RPMI7951 (cell line): ENCODE measurements around a stretch of chr16.

DNA sequence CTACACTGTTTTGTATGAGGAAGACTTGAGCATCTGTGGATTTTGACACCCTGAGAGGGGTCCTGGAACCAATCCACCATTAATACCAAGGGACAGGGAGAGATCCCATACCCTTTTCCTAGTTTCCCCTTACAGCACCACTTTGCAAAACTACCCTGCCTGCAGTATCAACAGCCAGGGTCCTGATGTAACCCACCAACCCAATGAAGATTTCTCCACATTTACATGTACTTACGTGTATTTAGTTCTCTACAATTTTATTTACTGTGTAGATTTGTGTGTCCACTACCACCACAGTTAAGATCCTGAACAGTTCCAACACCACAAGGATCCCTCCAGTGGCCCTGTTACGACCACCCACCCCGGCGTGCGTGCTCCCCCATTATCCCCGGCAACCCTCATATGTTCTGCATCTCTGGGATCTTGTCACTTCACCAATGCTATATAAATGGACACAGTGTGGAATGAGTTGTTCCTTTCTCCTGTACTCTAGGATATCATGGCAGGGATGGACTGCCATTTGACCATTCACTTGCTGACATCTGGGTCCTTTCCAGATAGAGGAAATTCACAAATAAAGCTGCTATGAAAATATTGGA, 24.7 kb downstream of the USP7 start:
- RAMPAGE, long total RNA: no peak

- RAMPAGE, long total RNA: no peak
These were observed 11.8 kb downstream of the USP7 start for GRCh38 chr16:8951892-8952267.

GRCh38 chr16:9072690-9073541, 18.5 kb upstream of the HAPSTR1 start:
- RAMPAGE, long total RNA: no peak

DNA sequence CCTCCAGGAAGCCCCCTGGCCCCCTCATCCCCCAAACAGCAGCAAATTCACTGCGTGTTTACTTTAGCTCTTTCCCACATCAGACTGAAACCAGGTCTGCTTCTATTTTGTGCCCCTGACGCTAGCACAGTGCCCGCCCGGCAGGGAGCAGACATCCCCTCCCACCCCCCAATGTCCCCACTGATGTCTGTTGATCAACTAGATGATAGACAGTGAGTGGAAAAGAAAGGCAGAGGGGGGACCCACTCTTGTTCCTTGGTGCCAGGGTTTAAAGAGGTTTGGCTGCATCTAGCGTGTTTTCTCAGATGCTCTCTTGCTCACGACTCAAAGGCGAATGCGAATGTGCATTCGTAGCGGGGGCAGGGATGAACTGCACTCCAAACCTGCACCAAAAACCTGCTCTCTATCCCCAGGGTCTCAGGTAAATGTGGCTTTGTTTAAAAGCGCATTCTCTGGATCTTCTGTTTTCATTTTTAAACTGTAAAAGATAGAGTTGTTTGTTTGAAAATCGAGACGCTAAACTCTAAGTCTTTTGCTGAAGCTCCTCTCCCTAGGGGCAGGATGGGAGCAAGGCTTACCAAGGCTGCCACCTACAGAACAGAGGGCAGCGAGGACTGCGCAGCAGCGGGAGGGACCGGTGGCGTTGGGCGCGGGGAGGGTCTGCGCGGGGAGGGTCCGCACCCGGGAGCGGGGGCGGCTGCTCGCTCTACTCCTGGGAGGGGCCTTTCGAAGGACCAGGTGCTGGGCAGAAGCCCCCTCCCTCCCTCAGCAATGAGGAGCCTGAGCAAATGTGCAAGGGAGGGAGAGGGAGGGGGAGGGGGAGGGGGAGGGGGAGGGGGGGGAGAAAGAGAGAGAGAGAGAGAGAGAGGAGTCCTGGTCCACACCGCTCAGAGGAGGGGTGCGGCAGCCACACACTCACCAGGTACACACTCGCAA, 143.0 kb downstream of the GRIN2A start:
- RAMPAGE, long total RNA: no peak

GRCh38 chr16:10356876-10357599, 28.8 kb upstream of the ATF7IP2 start:
- RAMPAGE, long total RNA: no peak

DNA sequence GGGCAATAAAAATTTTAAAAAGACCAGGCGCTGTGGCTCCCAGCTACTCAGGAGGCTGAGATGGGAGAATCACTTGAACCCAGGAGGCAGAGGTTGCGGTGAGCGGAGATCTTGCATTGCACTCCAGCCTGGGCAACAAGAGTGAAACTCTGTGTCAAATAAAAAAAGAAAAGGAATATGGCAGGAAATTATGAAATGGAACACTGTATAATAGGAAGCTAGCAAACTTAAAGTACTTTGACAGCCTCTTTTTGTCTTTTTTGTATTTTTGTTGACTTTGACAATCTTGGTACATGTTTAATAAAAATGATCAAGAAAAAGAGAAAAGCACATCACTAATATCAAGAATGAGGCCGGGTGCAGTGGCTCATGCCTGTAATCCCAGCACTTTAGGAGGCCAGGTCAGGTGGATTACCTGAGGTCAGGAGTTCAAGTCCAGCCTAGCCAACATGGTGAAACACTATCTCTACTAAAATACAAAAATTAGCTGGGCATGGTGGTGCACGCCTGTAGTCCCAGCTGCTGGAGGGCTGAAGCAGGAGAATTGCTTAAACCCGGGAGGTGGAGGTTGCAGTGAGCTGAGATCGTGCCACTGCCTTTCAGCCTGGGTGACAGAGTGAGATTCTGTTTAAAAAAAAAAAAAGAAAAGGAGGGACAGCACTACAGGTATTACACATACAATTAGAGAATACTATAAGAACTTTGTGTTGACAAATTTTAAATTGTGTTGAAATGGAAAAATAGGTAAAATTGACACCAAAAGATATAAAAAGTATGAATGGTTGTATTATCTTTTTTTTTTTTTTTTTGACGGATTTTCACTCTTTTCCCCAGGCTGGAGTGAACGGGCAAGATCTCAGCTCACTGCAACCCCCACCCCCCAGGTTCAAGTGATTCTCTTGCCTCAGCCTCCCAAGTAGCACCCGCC, 5.7 kb downstream of the ATF7IP2 start:
- RAMPAGE, long total RNA: no peak

GRCh38 chr16:10599536-10599994, 19.2 kb upstream of the EMP2 start:
- RAMPAGE, long total RNA: no peak

- RAMPAGE, long total RNA: no peak
These were observed 6.0 kb upstream of the CIITA start for GRCh38 chr16:10870946-10871399.

- RAMPAGE, long total RNA: no peak
These were observed 123.5 kb downstream of the CLEC16A start for GRCh38 chr16:11067689-11068362.

DNA sequence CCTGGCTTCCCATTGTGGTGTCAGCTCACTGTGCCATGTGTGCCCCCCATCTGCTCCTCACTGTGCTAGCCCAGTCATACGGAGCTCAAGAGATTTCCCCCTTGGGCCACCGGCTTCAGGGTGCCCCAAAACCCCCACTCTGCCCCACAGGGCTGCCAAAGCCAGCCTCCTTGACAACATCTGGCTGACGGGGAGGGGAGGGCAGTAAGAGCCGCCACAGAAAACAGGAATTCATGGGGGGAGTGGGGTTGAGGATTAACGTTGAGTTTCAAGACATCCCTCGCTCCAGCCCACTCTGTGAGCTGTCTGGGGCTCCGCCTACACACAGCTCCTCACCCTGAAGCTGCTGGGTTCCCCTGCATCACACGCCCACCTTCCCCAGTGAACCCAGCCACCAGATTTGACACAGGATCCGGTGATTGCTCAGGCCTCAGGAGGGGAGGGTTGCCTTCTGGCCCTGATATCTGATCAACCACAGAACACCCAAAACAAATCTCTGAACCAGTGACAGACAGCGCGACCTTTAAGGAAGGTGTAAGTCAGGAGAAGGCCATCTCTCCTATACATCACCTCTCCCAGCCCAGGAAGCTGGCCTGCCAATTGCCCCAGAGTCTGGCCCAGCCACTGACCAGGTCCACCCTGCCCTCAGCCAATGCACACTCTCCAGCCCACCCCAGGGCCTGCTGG, 132.0 kb downstream of the CLEC16A start:
- RAMPAGE, long total RNA: no peak

DNA sequence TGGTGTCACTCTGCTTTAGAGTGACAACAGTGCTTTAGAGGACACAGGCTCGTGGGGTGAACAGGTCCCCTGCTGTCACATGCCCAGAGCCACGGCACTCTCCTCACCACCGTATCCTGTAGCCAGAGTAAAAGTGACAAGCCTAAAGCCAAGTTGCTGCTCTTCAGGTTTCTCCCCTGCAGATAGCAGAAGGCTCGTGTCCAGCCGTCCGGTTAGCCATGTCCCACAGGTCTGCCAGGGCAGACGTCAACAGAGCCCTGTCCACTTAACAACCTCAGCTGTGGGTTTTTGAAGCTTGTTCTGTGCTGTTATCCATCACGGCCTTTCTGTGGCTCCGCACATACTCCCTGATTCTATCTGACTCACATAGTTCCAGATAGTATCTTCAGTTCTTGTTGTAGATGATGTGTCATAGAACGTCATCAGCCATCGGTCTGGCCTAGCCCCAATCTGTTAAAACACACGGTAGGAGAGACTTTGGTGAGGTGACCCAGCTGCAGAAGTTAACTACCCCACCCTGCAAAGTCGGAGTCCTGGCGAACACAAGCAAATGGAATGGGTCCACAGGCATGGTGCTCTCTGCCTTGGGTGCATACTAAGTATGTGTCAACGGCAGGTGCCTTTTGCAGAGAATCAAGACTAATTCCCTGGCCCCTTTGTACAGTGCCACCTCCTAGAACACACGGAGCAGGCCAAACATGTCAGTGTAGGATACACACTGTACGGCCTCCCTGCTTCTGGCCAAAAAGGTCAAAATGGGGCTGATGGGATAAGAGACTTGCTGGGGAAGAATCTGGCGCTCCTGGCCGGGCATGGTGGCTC, 100.5 kb downstream of the SOCS1 start:
- RAMPAGE, long total RNA: no peak

- RAMPAGE, long total RNA: no peak
These were observed 57.3 kb downstream of the SOCS1 start for GRCh38 chr16:11198532-11199279.

DNA sequence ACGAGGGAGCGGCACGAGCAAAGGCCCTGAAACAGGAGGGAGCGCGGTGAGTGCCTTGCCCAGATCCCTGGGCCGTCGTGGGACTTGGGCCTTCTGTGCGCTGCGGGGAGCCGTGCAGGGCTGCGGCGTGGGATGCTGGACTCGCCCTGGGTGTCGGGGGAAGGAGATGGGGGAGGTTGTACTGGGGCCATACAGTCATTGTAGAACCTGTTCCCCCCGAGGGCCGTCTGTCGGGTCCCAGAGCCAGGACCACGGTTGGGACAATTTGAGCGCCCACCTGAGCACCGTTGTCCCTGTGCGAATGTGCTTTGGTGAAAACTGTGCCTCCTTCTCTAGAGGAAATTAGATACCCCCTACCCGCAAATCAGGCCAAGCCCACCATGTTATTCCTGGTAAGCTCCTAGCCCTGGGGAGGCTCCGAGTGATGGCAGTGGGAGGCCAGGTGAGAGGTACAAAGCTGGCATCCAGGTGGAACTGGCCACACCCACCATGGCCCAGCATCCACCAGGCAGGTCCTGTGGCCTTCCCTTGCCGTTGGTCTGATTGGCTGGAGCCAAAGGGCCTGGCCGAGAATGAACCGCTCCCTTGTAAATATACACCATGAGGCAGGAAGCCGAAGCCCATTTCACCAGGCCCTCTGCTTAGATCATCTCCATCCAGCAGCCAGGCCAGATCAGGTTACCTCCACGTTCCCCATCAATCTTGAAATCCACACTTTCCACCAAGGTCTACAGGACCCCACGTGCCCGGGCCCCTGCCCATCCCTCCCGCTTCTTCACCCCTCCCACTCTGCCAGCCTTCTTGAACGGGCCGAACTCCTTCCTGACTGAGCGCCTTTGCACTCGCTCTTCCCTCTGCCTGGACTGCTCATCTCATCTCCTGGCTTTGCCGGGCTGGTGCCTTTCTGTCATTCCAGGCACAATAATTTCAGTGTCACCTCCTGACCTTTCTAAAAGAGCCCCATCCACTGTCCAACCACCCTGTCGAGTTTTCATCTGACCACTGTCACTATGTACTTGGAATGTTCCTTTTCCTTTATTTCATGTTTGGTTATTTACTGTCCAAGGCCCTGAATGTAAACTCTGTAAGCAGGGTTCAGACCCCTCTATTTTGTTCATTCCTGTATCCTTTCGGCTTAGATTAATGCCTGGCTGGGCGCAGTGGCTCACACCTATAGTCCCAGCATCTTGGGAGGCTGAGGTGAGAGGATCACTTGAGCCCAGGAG, 5.9 kb downstream of the SOCS1 start:
- RAMPAGE, long total RNA: no peak

DNA sequence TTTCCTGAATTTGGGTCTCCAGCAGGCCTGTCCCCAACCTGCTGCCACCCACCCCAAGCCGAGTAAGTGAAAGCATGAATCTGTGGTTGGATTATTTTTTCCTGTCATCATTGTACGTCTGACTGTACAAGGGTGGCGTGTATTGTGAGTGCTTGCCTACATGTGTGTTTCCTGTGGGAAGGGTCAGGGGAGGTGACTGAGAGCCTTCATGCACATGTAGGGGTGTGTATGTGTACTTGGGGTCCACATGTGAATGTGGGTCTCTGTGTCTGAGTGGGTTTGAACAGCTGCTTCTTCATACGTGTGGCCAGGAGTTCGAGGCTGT, 5.3 kb downstream of the TNP2 start:
- RAMPAGE, long total RNA: no peak

GRCh38 chr16:11297494-11298122, 16.5 kb upstream of the PRM1 start:
- RAMPAGE, long total RNA: no peak

GRCh38 chr16:11354665-11355701, 9.7 kb downstream of the RMI2 start:
- RAMPAGE, long total RNA: no peak

GRCh38 chr16:11604577-11605449, 18.1 kb upstream of the LITAF start:
- RAMPAGE, long total RNA: no peak

GRCh38 chr16:11624729-11625448, 38.2 kb upstream of the LITAF start:
- RAMPAGE, long total RNA: no peak

DNA sequence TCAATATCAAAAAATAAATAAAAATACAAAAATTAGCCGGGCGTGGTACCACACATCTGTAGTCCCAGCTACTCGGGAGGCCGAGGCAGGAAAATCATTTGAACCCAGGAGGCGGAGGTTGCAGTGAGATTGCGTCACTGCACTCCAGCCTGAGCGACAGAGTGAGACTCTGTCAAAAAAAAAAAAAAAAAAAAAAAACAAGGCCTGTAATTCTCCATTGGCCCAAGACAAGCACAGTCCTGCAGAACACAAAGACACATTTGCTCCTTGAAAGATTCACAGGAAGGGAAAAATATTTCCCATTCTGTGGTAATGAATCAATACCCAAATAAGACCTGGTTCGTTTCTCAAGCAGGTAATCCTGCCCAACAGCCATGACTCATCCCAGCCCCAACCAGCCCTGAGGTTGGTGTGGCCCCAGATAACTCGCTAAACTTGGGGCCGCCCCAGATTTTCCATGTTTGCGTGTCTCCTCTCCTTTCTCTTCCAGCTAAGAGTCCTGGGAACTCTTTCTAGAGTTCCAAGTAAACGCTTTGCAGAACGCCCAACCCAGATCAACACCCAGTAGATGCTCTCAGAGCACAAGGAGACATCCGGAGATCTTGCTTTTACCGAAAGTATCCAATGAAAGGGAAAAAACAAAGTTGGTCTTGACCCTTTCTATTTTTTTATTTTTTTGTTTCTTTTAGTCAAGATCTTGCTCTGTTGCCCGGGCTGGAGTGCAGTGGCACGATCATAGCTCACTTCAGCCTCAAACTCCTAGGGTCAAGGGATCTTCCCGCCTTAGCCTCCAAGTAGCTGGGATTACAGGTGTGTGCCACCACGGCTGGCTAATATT, 40.2 kb upstream of the SNN start:
- RAMPAGE, long total RNA: no peak

DNA sequence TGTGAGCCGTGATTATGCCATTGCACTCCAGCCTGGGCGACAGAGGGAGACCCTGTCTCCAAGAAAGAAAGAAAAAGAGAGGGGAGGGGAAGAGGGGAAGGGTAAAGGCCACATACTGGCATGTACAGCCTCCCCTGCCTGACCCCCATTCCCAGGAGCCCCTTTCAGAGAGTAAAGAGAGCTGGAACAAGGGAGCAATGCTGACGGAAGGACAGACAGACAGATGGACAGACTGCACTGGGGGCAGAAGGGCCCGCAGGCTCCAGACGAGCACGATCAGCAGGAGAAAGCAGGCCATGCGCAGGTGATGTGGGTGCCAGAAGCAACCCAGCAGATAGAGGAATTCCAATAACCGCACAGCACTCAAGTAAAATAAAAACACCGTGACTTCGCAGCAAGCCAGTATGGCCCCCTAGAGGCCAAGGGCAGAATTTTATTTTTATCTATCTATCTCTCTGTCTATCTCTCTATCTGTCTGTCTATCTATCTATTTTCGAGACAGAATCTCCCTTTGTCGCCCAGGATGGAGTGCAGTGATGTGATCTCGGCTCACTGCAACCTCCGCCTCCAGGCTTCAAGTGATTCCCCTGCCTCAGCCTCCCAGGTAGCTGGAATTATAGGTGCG, 27.0 kb upstream of the SNN start:
- RAMPAGE, long total RNA: no peak